ENCODE measurements around the genes OR2AJ1 and OR2L3.

- RRBS = no CpG with 5 or more reads among the region's 5 CpGs
Observed at GRCh38 chr1:246726805-246727328, 2.7 kb downstream of the SCCPDH start.

GRCh38 chr1:246769221-246769866 lies 45.1 kb downstream of the SCCPDH start:
- RRBS = no CpG with 5 or more reads among the region's 12 CpGs

GRCh38 chr1:246775604-246776123 lies 51.5 kb downstream of the SCCPDH start:
- RRBS = 87% methylated on average over 2 of the region's 16 CpGs

- RRBS = no CpG with 5 or more reads among the region's 7 CpGs
Observed at GRCh38 chr1:246779218-246779645, 55.0 kb downstream of the SCCPDH start.

DNA sequence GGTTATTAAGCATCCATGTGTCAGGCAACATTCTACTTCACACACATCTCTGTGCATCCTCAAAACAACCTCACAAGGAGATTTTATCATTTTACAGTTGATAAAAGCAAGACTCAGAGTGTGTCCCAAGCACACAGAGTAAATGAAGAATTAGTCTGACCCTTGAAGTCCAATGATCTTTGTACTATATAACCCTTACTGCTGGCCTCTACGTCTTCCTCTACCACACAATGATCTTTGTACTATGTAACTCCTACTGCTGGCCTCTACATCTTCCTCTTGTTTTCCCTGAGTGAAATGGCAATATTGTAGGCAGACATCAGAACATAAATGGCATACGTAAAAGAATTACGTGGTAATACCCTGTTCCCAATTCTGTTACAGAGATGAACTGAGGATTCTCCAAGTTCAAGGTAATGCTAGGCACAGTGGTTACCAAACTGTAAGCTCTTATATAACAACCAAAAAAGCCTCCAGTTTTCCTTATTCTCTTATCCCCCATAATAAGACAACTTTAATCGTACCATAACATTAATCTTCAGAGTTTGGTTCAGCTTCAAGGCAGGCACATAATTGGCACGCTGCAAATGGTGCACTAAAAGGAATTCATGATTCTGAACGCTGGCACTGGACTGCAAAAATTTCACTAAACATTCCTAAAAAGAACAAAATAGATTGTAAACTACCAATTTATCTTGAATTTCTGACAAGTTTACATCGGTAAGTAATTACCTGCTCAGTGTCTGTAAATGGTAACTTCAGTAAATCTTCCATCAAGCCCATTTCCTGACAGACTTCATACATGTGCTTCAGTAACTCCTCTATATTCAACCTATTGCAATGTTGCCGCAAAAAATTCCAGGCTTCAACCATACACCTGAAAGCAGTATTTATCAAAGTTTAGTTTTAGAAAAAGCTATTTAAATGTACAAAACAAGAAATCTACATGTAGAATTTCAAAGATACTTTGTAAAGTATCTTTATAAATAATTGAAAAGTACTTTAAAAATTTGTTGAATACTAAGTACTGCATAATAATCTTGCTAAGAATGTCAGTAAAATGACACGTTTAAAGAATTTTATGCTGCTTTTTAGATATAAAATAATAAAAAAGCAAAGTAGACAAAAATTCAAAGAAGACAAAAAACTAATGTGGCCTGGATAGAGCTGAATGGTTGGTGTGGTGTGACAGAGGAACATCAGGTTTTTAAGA lies 54.9 kb downstream of the AHCTF1 start:
- RRBS = no CpG with 5 or more reads among the region's 9 CpGs

GRCh38 chr1:246912967-246913840 lies 18.5 kb downstream of the AHCTF1 start:
- RRBS = no CpG with 5 or more reads among the region's 6 CpGs

- RRBS = no CpG with 5 or more reads among the region's 10 CpGs
Observed at GRCh38 chr1:246930631-246931083, 1.1 kb downstream of the AHCTF1 start.

DNA sequence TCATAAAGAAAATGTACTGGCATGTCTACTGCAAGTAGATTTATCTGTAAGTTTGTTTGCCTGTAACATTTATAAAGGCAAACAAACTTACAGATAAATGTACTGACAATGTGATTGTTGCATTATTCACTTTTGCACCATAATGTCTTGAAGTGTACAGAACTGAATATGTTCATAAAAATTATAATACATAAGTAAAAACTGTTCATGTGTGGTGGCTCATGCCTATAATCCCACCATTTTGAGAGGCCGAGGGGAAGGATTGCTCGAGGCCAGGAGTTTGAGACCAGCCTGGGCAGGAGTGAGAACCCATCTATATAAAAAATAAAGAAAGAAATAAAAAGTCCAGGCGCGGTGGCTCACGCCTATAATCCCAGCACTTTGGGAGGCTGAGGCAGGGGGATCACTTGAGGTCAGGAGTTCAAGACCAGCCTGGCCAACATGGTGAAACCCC lies 11.0 kb downstream of the ZNF695 start:
- RRBS = no CpG with 5 or more reads among the region's 5 CpGs

DNA sequence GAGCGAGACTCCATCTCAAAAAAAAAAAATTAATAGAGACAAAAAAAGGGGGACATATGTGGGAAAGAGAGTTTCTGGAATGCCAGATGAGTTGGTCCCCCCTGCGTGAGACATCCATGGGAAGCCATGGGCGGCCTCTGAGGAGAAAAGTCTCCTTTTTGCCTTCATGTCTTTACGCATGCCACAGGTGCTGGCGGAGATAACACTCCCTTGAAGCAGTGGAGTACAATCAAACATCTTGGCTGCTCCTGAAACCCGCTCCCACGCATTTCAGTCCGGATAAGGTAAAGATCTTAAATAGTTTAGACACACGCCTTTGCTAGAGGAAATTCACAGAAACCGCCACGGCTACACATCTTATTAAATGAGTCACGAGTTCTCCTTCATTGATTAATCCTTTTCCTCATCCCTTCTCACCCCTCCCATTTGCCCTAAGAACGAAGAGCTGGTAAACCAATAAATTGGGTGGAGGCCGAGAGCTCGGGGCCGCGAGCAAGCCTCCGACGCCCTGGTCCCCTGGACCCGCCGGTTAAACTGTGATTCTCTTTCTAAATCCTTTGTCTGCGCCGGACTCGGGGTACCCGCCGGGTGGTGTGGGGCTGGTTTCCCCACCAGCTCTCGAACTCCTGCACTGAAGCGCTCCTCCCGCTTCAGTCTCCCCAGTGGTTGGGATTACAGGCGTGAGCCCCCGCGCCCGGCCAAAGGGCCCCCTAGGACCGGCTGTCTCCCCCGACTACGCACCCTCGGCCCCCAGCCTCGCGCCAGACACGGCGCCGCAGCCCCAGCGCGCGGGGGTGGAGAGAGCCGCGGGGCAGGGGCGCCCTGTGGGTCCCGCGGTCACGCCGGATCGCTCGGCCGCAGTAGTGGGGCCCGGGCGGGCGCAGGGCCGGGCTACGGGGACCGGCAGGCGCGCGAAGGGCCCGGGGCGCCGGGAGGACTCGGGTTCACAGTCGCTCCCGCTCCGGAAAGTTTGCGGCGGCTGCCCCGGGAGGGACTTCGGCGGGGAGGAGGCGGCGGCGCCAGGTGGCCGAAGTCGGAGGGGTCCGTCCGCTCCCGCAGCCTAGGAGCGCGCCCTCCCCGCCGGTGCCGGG lies 6.8 kb upstream of the ZNF669 start:
- RRBS = 15% methylated on average over 19 of the region's 89 CpGs

- RRBS = no CpG with 5 or more reads among the region's 4 CpGs
Observed at GRCh38 chr1:247149580-247150466, 22.0 kb downstream of the ZNF124 start.

DNA sequence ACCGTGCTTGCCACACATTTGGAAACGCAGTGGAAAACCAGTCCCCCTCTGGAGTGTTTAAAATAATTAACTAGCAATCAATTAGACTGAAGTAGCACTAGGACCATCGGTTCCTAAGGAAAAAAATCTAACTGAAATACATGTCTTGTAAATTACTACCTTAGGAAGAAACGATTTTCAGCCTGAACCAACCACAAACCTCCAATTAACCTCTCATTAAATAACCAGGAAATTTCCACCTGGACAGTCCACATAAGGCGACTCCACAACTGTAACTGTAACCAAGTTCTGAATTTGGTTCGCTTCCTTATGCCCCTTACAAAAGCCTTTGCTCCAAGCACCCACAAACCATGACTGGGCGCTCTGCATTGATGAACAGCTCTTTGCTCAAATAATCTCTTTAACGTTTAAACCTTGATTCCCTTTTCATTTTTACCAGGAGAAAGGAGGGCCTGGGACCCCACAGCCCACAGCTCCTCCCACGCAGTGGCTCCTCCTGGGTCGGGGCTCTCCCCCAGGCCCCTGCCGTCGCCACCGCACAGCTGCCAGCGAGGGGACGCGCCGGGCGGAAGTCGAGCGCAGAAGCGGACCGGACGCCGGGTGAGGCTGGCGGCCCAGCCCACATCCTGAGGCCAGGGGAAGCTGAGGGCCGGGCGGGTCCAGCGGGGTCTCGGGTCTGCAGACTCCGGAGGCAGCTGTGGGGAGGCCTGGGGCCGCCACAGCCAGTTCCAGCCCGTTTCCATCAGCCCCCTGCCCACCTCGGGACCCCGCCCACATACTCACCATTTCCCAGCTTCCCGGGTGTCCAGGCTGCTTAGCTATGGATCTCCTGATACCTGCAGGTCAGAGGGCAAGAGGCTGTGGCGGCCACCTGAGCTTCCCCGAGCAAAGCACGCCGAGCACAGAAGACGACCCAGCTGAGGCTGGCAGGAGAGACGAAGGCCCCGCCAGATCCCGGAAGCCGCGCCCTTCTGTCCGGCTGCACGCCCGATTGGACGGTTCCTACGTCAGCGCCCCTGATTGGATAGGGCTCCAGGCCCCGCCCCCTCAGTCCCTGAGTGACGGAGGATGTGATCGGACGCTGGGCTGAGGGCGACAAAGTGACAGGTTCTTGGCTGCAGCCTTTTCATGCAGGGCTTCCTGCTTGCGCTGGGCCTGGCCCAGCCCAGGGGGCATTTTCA lies 38.5 kb upstream of the ZNF124 start:
- RRBS = 1% methylated on average over 10 of the region's 57 CpGs

DNA sequence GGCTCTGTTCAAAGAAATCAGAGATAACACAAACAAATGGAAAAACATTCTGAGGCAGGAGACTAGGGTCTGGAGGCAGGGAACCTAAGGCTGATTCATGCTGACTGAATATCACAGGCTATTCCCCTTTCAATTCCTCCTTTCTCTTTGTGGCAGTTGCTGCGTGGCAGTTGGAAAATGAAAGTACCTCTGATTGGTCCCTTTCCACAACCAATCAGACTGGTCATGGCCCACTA lies 56.2 kb upstream of the ZNF124 start:
- RRBS = no CpG with 5 or more reads among the region's 1 CpG

DNA sequence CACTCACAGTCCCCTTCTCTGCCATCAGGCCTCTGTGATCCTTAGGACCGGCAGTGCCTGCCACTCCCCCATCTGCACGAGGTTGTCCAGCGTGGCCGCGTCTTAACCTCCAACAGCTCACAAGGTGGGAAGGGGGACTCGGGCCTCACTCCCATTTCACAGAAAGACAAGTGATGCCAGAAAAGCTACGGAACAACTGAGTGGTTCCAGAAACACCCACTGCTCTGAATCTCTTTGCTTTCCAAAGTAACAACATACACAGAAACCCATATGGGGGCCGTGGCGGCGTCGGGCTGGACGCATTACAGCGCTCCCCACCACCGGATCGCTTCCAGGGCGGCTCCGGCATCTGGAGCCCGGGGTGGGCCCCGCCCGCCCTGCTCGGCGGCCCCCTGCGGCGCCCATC lies 994 bp downstream of the ZNF496 start:
- RRBS = 2% methylated on average over 5 of the region's 24 CpGs

GRCh38 chr1:247360063-247360692 lies 28.5 kb upstream of the ZNF496 start:
- RRBS = no CpG with 5 or more reads among the region's 11 CpGs

DNA sequence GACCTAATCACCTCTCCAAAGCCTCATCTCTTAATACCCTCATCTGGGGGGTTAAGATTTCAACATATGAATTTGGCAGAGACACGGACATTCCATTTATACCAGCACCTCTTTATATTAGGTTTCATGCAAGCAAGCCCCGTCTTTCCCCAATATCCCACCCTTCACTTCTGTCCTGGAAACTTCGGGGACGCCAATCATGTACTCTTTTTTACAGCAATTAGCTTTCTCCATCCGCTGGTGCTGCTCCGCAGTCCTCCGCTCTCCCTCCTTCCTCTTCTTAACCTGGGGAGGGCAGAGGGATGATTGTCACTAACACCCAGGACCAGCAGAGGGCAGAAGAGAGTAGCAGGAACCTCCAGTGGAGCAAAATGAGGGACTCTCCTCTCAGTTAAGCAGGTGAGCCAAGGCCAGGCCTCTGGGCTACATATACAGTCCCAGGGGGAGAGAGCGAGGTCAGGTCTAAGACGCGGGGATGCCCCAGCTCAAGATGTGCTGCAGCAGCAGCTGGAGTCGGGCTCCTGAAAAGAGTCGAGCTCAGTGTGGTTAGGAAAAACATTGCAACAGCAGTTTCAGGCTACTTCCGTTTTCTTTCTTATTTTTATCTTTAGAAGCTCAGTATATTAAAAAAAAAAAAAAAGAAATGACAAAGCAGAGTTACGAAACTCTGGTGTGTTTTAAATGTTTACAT lies 25.9 kb upstream of the NLRP3 start:
- RRBS = no CpG with 5 or more reads among the region's 14 CpGs

DNA sequence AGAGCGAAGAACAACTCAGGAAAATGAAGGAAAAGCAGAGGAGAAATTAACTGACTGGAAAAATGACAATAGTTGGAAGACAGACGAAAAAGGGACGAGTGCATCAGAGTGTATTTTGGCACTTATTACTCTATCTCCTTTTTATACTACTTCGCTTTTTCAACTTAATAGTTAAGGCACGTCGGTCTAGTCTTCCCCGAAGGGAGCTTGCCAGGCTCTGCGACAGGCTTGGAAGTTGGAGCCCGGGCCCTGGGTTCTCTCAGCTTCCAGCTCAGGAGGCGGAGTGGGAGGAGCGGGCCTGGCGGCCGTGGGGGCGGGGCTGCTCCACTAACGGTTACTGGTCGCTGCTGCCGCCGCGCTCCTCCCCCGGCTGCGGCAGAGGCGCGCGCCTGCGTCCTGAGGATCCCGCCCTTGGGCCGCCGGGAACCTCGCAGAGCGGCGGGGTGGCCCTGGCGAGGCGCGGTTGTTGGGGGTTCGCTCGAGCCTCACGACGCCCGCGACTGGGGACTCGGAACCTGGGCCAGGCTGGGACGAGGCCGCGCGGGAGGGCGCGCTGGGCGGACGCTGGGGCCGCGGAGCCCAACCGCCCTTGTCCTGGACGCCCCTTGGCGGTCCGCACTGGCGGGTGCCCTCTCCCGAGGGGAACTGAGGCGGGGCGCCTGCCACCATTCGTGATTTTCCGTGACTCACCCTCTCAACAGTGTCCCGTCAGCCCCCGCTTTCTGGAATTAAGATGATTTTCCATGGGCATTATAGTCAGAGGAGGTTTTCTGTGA lies 22.4 kb downstream of the OR14L1P start:
- RRBS = 40% methylated on average over 9 of the region's 63 CpGs

- RRBS = no CpG with 5 or more reads among the region's 11 CpGs
Observed at GRCh38 chr1:247924741-247925345, at the start of gene OR2AJ1. Gene OR2AJ1, plus strand, starts transcription at chr1:247924889.

DNA sequence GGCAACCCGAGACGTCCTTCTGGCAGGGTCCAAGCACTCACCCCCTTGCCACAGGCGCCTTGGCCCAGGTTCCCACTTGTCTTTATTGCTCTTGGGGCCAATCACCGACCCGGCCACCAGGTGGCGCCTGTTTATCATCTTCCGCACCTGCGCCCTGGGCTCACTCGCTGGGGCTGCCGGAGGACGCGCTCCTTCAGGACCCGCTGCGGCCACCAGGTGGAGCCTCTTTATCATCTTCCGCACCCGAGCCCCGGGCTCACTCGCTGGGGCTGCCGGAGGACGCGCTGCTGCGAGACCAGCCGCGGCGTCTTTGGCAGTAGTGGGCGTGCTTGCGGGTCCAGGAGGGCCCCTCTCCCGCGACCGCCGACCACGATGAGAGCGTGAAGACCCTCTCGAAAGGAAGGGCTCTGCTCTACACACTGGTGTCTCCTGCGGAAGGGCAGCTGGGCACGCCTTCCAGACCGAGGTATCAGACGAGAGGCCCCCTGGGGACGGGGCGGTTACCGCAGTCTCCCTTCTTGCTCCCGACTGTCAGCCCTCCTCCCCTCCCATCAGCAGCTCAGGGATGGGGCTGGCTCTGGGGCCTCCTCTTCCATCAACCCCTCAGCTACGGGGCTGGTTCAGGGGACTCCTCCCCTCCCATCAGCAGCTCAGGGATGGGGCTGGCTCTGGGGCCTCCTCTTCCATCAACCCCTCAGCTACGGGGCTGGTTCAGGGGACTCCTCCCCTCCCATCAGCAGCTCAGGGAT lies 11.6 kb upstream of the OR2L8 start:
- RRBS = under 1% methylated on average over 16 of the region's 44 CpGs

DNA sequence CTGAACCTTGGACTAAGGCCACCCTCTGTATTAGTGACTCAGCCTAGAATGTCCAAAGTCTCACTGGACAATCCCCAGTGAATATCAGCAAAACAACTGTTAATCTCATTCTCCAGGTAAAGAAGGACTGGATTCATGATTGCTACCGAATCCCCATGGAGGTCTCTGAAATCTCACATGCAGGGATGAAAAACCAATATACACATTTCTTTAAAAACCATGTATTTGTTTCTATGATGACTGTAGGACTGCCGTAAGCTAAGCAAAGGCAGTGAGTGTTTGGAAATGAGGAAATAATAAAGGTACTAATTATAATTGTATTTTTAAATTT lies at the start of gene OR2L3:
Gene OR2L3 (plus strand): TSS at position 258 of the 331 bp plus-strand sequence.
- RRBS = no CpG with 5 or more reads among the region's 2 CpGs

All from BE2C (cell line).